Glomerular endothelial cell (primary cell): Measurements from ENCODE around the genes FILIP1 and SENP6.

DNA sequence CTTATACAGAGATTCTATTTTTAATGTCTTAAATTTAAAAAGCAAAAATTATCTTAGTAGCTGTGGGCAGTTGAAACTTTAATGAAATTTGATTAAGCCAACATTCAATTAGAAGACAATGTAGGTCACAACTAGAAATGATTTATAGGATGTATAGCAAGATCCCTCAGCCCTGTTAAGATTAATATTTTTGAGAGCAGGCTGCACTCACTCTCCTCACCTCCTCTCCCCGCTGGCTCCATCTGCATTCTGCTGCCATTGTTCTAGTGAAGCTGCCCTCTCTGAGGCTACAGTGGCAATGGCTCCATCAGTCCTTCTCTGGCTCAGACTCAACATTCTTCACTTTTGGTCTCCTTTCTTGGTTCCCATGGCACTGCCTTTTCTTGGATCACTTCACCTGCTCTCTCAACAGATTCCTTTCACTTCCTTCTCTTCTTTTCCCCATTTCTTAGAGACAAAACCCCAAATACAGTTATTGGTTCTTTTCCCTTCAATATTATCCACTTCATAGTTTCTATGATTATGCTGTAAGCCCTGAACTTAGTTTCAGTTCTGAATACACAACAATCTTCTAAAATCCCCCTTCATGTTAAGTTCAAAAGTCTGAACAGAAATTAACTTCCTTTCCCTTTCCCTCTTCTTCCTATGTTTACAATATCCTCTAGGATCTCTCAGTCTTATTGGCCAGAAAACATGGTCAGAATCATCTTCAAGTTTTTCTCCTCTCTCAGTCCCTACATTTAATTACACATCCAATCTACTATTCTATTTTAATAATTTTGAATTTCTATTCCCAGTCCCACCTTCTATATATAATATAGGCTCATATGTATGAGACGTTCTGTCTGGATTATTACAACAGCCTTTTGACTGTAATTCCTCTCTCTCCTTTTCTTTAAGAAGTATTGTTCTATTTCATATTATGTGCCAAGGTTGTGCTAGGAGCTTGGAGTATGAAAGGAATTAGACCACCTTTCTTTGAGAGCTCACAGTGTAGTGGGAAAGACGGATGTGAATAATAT, 57.7 kb downstream of the OGFRL1 start:
- RAMPAGE, long total RNA, result no peak

- RAMPAGE, long total RNA, result no peak
Observed at GRCh38 chr6:71359246-71359909, 70.8 kb downstream of the OGFRL1 start.

DNA sequence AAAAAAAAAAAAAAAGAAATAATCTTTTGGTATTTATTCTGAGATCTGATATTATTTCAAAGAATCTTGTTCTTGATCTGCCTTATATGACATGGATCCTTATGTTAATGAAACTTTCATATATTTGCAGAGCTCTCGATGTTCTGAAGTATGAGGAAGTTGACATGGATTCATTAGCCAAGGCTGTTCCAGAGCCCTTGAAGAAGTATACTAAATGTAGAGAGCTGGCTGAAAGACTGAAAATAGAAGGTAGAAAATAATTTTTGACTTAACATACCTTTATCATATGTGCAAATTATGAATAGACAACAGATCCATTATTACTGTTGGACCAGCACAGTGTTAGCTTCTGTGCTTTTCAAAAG, 28.7 kb downstream of the EEF1A1 start:
- RAMPAGE, long total RNA, result no peak

DNA sequence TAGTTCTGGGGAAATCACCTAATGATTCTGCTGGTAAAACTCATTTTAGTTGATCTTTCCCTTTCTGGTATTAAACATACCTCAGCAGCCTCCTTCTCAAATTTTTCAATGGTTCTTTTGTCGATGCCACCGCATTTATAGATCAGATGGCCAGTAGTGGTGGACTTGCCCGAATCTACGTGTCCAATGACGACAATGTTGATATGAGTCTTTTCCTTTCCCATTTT, 1.1 kb downstream of the EEF1A1 start:
- RAMPAGE, long total RNA, result no peak

GRCh38 chr6:73548451-73549133, 27.8 kb upstream of the EEF1A1 start:
- RAMPAGE, long total RNA, result no peak

DNA sequence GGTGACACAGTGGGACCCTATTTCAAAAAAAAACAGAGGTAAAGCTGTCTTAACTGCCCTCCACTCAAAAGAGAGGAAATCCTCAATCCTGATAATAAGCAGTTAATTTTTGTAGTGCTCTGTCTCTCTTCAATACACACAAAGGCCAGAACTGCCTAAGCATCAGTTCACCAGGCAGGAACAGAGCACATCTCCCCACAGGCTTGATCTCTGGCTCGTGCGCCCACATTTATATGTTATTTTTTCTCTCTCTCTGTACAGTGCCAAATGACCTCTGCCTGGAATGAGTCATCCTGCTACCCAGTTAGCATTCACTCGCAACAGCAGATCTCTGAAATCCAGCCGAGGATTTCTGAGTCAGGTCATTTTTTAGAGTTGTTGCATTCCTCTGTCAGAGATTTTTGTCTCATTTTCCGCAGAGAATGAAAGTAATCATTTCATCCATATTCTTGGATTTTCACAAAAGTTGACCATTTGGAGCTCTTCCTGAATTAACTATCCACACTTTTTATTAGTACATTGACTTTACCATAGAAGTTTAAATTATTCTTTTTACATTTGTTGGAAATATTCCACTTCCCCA, 107.1 kb downstream of the COL12A1 start:
- RAMPAGE, long total RNA, result no peak

GRCh38 chr6:75224171-75224619, 18.3 kb upstream of the COL12A1 start:
- RAMPAGE, long total RNA, result no peak

- RAMPAGE, long total RNA, result no peak
Observed at GRCh38 chr6:75402207-75402828, 91.3 kb downstream of the FILIP1 start.

DNA sequence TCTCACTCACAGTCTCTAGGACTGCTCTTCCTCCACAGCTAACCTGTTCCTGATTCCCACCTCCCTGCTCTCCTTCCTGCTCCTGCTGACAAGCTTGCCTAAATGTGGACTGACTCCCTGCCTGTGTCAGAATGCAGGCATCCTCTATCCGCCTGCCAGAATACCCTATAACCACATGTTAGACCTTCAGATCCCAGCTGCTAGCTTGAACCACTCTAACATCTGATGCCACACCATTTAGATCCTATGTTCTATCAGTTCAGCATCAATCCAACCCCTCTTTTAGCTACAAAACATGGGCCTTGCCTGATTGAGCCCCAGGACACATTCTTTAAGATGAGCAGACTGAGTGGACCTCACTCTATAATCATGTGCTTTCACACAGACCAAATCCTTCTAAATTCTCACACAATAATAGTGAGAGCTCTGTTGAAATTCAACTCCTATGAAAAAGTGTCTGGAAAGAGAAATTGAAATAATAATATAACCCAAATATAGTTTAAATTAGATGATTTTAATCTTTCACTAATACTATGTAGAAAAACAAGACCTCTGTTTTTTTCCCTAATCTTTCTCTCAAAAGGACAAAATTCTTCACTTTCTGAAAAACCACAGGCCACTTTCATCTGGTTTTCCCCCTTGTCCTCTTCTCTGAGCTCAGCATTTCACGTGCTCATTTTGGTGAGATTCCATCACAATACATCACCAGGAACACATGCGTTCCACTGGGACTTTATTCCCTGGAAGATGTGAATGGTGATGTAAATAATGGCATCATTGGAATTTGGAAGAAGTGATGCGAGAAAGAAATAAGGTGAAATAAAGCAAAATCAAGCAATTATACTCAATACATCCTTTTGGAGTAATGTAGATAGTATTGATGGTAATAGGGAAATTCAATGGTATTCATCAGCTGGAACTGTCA, 11.9 kb downstream of the FILIP1 start:
- RAMPAGE, long total RNA, result no peak

- RAMPAGE, long total RNA, result no peak
Observed at GRCh38 chr6:75493200-75494281, at the start of gene FILIP1. Gene FILIP1, minus strand, starts transcription at chr6:75493800.

DNA sequence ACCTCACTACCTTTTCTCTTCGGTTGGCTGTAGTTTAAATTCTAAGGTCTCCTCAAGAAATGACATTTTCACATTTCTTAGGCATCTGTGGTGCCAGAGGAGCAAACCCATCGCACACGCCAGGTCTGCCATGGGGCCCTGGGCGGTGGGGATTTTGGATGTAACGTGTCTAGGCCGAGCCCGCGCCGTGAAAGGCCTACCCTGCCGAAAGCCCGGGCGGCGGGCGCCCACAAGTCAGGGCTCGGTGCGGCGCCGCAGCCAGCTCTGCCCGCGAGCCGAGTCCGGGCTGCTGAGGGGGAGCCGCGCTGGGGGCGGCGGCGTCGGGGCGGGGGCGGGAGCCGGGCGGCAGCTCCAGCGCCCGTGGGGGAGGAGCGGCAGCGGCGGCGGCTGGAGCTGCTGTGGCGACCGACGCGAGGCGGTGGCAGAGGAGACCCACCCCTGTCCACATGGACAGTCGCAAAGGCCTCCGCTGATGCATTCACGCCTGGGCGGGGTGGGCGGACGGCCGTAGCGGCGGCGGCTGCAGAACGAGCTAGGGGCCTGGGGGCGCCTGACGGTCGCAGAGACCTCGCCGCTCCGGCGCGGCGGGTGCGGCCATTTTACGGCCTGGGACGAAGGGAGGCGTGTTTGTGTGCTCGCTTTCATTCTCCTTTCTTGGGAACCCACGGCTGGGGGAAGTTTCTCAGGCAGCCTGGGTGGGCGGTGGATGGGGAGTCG, at the start of gene SENP6:
SENP6 (plus strand) TSS at position 377 of the 717 bp plus-strand sequence.
- RAMPAGE, long total RNA, result no peak

DNA sequence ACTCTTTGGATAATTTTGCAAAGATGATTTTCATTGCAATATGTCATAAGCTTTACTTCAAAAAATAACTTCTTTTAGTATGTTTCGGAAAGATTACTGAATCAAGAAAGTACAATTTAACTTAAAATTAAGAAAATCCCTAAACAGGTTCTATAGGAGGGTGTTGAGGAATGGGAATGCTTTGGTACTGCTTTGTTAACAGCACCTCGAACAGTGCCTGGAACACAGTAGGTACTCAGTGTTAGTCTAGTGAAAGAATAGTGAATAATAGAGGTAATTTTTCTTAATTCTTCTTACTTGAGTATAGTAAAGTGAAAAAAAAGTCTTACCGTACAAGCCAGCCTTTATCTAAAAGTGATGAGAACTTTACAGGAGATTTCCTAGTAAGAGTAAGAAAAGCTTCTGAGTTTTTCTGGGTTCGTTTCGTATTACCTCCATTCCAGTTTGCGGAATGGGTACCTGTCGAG, 1.9 kb downstream of the SENP6 start:
- RAMPAGE, long total RNA, result no peak

DNA sequence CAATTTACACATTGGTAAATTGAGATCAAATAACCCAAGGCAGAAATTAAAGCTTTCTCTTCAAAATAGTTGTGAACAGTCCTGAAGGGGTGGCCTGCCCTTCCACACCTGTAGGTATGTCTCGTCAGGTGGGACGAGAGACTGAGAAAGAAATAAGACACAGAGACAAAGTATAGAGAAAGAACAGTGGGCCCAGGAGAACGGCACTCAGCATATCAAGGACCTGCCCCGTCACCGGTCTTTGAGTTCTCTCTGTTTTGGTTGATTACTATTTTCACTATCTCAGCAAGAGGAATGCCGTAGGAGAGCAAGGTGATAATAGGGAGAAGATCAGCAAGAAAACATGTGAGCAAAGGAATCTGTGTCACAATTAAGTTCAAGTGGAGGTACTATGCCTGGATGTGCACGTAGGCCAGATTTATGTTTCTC, 45.0 kb upstream of the MYO6 start:
- RAMPAGE, long total RNA, result no peak

DNA sequence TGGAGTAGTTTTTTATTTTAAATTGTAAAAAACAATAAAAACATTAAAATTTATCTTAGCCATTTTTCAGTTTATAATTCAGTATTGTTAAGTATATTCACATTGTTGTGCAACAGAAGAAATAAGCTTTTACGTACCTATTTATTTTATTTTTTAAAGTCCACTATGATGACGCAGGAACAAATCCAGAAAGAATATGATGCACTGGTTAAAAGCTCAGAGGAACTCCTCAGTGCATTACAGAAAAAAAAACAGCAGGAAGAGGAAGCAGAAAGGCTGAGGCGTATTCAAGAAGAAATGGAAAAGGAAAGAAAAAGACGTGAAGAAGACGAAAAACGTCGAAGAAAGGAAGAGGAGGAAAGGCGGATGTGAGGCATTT, 140.8 kb downstream of the MYO6 start:
- RAMPAGE, long total RNA, result no peak

- RAMPAGE, long total RNA, result no peak
Observed at GRCh38 chr6:75934822-75935858, 137.3 kb downstream of the IMPG1 start.

DNA sequence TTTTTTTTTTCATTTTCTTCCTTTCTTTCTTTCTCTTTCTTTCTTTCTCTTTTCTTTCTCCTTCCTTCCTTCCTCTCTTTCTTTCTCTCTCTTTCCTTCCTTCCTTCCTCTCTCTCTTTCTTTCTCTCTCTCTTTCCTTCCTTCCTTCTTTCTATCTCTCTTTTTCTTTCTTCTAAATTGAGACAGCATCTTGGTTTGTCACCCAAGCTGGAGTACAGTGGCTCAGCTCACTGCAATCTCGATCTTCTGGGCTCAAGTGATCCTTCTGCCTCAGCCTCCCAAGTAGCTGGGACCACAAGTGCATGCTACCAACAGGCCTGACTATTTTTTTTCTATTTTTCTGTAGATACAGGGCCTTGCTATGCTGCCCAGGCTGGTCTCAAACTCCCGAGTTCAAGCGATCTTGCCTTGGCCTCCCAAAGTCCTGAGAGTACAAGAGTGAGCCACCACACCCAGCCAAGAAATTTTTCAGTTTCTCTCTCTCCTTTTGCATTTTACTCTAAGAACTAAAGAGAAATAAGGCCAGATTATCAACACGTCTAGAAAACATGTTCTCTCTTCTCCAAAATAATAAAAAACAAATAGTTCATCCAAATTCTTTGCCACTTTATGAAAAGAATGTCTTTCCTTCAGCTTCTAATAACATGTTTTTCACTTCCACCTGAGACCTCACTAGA, 204.4 kb downstream of the HTR1B start:
- RAMPAGE, long total RNA, result no peak

GRCh38 chr6:78858773-78859096, 8.6 kb upstream of the IRAK1BP1 start:
- RAMPAGE, long total RNA, result no peak

DNA sequence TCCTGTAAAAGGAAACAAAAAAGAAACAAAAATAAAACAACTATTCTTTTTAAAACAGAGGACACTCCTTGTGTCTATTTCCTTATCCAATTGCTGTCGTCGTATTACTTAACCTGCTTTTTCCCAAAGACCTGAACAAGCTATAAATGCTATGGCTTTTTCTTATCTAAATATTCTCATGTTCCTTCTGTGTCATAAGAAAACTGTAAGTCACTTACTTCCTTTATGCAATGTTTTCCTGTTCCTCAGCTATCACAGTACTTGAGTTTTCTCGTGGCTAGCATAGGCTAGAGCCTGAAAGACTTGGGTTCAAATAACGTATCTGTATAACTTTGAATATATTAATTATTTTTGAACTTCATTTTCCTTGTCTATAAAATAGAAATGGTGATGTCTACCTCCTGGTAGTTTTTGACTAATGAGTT, 99.2 kb downstream of the IRAK1BP1 start:
- RAMPAGE, long total RNA, result no peak

GRCh38 chr6:79946238-79947320, 774 bp downstream of the ELOVL4 start:
- RAMPAGE, long total RNA, result no peak

DNA sequence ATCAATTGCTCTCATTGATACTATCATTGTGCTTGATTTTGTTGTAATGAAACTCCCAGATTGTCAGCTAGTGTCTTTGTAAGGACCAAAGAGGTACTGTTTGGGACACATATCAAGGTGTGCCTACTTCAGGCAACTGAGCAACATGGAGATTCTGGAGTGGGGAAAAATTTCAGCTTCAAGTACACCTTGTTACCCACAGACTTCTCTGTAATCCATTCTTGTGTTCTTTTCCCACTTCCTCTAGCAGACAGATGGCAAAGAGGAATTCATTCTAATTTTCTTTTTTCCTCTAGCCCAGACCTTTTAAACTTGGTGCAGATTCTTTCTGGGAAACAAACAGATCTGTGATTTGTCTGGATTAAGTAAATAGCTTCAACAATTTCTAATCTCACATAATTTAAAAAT, 20.2 kb upstream of the BCKDHB start:
- RAMPAGE, long total RNA, result no peak